Hair follicle dermal papilla cell (primary cell): ENCODE data around the genes POU6F1, DAZAP2, CELA1, ACVRL1 and ATG101.

DNA sequence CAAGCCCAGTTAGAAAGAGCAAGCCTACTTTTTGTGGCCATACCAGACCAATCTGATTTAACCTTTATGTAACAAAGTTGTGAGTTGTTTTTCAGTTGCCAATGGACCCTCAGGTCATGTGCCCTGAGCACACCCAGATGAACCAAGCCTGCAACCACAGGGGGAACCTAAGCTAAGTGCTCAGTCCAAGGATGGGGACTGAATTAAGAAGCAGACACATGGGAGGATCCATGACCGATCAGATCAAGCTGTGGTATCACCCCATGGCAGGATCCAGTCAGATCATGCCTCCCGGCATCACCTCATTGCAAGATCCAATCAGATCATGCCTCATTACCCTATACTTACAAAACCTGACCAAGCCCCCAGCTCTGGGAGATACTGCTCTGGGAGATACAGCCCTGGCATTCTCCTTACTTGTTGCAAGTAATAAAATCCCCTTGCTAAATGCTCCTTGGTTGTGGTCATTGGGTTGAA is 8.8 kb downstream of the METTL7A start:
- CAGE, long polyA plus RNA: no peak

DNA sequence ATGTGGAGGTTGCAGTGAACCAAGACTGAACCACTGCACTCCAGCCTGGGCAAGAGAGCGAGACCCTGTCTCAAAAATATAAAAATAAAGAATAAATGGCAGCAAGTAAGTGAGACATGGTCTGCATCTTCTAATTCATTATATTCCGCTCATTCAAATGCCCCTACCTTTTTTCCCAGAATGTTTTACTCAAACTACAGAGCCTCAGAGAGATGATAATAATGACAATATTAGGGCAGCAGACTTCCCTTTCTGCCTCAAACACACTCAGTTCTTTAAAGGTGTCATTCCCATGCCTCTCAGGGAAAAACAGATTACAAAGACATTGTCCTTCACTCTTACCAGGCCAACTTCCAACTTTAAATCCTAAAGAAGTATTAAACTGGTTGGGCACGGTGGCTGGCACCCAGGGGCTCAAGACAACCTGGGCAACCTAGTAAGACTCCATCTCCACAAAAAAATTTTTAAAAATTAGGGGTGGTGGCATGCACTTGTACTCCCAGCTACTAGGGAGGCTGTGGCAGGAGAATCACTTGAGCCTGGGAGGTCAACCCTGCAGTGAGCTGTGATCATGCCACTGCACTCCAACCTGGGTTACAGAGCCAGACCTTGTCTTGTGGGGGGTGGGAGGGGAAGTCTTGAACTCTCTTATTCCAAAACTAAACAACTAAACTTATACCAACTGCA is 2.7 kb downstream of the SLC11A2 start:
- CAGE, long polyA plus RNA: no peak

GRCh38 chr12:51139316-51139931 is 33.5 kb downstream of the TFCP2 start:
- CAGE, long polyA plus RNA: no peak

DNA sequence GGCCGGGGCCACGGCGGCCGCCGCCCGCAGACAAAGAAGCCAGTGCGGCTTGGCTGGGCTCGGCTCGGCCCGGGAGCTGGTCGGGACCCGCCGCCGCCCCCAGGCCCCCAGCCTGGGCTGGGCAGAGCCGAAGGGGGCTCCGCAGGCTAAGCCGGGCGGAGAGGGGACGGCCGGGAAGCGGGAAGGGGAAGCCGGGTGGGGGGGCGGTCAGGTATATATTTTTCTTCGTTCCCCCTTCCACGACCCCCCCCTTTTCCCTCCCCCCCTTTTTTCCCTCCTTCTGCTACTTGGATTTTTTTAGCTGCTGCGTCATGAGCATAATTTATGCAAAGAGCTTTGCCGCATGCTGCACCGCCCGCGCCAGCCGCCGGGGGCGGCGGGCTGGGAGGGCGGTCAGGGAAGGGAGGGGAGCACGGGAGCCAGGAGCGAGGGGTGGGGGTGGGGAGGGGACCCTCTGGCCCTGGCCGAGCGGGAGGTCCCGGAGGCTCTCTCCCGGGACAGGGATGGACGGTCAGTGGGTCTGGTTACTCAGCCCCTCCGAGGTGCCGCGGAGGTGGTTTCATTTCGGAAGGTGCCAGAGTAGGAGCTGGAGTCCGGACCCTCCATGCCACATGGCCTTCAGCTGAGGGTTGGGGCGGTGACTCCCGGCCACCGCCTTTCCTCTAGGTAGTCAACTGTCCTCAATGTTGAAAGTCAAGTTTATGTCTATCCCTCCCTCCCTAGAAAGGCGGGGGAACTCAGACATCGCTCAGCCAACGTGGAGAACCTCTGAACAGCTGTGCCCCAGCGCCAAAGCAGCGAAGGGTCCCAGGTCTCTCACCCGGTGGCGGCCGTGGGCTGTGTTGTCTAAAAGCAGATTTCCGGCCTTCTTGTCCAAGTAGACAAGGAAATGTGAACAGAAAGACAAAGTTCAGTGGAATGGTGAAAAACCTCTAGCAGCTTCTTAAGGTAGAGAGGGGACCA is at the start of gene POU6F1:
POU6F1 (minus strand) TSS at position 328 of the 963 bp plus-strand sequence.
- CAGE, long polyA plus RNA: no peak

DNA sequence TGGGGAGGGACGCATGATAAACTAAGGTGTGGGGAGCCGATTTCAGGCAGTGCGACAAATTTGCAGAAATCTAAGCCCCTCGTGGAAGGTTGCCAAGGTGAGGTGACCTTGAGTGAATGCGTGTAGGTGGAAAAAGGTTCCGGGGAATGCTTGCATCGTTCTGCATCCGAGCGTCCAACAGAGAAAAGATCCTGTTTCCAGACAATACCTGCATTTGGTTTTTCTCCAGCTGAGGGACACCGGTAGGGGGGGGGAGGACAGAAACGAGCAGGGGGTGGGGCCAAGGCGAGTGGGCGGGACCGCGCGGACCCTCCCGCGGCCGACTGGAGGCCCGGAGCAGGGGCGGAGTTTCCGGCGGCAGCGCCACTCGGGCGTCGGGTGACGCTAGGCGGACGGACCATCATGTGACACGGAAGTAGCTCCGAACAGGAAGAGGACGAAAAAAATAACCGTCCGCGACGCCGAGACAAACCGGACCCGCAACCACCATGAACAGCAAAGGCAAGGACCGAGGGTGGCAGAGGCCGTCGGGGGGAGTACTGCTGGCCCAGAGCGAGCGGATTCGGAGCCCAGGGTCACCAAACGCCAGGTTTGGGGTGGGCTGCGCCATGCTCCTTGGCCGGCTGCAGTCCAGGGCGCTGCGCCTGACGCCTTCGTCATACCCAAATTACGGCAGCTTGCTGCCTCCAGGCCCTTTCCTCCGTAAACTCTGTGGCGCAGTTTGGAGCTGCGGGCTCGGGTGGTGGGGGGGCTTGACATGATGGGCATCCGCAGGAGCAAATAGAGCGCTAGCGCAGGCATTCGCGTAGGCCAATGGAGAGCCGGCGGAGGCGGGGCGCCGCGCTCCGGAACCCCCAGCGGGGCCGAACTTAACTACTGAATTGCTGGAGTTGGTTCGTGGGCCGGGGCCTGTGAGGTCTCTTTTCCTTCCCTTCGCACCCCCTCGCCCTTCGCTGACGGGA is at the start of gene DAZAP2:
DAZAP2 (plus strand) TSS at position 407 of the 962 bp plus-strand sequence.
- CAGE, long polyA plus RNA: no peak

DNA sequence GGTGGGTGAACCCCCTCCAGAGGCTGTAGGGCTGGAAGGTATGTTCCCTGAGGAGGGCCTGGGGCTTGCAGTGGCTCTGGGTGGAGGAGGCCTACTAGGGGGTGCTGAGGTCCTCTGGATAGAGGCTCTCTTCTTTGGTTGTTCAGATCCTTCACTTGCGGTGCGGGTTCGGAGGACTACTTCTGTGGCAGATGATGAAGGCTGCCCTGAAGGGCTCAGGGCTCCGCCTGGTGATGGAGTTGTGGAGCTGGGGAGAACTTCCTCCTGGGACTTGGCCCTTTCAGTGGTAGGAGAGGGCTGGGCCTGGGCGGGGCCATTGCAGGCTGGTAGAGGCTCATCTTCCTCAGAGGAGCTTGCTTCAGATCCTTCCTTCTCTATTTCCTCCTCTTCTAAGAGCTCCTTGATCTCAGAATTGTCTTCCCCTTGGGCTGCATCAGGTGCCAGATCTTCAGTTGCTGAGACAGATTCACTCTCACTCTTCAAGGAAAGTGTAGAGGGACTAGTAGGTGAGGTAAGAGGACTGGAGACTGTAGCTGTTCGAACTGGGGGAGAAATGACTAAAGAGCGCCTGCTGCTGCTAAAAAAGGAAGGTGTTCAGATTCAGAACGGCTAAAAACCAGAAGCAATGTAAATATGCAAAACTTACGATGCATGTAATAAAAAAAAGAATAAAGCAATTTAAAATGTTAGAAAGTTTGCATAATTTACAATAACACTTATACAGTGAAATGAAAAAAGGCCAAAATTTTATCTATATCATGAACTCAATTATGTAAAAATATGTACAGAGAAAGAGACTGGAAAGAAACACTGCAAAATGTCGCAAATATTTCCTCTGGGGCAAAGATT is 21.8 kb upstream of the SMAGP start:
- CAGE, long polyA plus RNA: no peak

DNA sequence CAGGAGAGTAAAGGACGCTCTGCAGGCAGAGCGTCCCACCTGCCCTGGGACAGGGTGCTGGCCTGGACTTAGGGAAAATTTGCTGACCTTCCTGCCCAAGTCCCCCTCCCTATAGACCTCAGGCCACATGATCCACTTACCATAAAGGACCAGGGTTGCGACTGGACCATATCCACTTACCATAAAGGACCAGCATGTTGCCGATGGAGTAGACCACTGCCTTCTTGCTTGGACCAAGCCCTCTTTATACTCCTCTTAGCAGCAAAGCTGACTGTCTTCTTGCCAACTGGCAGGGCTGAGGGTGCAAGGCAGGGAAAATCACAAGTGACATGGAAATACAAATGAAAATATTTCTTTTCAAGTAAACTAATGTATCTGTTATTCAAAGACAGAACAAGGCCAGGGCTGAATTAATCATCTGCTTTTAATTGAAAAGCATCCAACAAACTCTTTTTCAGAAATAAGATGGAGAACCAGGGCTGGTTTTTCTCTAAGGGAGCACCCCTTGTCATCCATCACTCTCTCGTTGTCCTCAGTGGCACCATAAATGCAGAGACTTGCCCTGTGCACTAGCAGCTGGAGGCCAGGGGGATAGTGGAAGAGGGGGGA is at the start of gene CELA1:
CELA1 (minus strand) TSS at position 237 of the 609 bp plus-strand sequence.
- CAGE, long polyA plus RNA: no peak

- CAGE, long polyA plus RNA: no peak
Observed at GRCh38 chr12:51387982-51388579, 3.1 kb downstream of the GALNT6 start.

DNA sequence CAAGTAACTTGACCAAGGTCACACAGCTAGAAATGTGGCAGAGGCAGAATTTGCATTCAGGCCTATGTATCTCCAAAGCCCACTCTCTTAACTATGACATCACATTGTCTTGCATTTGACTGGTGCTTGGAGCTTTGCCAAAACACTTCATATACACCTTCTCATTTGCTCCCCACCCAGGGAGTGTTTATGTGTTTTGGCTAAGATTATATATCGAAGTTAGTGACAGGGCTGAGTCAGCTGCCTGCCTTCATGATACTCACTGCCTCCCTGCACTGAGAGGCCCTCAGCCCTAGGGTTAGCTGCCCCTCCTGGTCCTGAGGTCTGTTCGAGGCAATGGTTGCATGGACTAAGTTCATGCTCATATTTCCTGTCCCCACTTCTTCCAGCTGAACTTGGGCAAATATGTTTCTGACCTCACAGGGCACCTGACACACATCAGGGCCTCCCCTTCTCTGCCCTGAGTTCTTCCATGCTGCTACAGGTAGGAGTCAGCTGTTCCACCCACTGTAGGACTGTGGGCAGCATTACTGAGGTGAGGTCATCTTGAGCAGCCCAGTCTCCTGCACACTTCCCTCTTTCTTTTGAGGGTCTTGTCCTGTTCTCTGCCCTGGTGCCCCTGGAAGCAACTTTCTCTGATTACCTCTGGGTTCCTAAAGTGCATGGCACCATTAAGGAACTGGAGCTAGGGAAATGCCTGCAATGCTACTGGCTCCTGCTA is 1.7 kb downstream of the GALNT6 start:
- CAGE, long polyA plus RNA: no peak

GRCh38 chr12:51906610-51907560 is at the start of gene ACVRL1:
TSS of gene ACVRL1 (plus strand) at chr12:51907504.
- CAGE, long polyA plus RNA: no peak

- CAGE, long polyA plus RNA: no peak
Observed at GRCh38 chr12:51952229-51953220, 1.0 kb downstream of the ACVR1B start.

- CAGE, long polyA plus RNA: no peak
Observed at GRCh38 chr12:51995043-51995828, 11.5 kb upstream of the TAMALIN start.

- CAGE, long polyA plus RNA: no peak
Observed at GRCh38 chr12:52045436-52046138, 5.7 kb upstream of the NR4A1 start.

- CAGE, long polyA plus RNA: no peak
Observed at GRCh38 chr12:52054708-52055266, 3.5 kb downstream of the NR4A1 start.

DNA sequence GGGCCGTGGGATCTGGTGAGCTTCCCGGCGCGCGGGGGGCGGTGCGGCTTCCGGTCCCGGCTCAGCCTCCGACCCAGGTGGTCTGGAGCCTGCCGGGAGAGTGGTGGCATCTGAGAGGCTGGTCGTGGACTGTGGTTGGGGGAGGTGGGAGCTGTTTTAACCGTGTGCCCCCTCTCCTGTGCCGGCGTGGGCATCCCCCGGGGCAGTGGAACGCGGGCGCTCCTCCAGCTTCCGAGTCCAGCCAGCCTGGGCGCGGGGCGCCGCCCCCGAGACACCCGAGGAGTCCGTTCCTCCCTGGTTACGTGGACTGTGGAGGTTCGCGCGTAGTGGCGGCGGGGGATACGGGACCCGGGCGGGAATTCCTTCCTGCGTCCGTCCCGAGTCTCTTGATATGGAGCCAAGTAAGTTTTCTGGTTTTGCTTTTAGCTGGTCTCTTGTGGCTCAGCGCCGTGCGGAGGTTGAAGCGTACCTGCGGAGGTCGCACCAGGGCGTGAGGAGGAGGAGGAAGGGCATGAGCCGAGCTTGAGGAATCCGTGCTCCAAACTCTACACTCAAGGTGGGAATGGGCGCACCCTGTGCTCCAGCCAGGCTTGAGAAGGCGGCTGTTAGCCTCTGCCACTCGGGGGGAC is at the start of gene ATG101:
ATG101 (plus strand) TSS at position 51 of the 629 bp plus-strand sequence.
- CAGE, long polyA plus RNA: no peak

GRCh38 chr12:52115979-52116878 is 36.7 kb downstream of the SMIM41 start:
- CAGE, long polyA plus RNA: no peak

GRCh38 chr12:52126216-52127542 is 47.2 kb downstream of the SMIM41 start:
- CAGE, long polyA plus RNA: no peak

GRCh38 chr12:52193909-52194412 is 2.1 kb upstream of the KRT80 start:
- CAGE, long polyA plus RNA: no peak

DNA sequence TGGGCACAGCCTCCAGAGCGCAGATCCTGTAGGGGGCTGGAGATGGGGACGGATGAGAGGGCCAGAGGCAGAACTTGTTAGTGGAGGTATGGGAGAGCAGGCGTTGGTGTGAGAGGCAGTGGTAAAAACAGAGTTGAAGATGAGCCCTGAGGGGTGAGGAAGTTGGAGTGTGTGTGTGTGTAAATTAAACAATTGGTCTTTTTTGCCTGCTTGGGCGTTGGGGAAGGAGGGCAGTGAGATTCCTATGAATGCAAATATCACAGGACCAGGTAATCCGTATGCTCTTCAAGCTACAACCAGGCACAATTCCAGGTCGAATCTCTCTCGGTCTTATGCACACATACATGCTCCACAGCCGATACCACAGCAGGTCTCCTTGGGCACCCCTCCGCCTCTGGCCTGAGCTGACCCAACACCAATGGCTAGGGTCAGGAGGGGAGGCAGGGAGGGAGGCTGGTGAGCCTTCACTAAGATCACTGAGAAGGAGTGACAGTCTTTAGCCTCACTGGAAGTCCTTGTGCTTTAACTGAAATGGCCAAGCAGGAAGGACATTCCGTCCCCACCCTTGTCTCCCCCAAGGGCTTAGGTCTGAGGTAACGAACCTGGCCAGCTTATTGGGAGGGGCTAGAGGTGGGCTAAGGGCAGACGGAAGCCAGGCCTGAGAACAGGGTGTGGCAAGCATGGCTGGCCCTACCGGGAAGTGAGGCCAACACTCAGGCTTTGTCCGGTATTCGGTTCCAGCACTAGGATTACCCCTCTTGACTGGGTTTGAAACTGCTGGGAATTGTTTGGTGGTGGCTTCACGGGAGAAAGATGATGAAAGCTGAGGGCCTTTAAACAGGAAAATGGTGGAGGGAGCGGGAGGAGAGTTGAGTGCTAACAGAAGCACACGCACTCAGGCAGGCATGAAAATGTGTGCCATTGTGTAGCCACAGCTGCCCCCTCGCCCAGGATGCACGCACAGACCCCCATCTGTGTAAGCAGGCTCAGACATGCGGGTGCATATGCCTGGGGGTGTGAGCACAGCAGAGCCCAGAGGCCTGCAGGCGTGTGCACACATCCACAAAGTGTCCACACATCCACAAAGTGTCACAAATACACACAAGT is 1.3 kb upstream of the KRT7 start:
- CAGE, long polyA plus RNA: no peak

DNA sequence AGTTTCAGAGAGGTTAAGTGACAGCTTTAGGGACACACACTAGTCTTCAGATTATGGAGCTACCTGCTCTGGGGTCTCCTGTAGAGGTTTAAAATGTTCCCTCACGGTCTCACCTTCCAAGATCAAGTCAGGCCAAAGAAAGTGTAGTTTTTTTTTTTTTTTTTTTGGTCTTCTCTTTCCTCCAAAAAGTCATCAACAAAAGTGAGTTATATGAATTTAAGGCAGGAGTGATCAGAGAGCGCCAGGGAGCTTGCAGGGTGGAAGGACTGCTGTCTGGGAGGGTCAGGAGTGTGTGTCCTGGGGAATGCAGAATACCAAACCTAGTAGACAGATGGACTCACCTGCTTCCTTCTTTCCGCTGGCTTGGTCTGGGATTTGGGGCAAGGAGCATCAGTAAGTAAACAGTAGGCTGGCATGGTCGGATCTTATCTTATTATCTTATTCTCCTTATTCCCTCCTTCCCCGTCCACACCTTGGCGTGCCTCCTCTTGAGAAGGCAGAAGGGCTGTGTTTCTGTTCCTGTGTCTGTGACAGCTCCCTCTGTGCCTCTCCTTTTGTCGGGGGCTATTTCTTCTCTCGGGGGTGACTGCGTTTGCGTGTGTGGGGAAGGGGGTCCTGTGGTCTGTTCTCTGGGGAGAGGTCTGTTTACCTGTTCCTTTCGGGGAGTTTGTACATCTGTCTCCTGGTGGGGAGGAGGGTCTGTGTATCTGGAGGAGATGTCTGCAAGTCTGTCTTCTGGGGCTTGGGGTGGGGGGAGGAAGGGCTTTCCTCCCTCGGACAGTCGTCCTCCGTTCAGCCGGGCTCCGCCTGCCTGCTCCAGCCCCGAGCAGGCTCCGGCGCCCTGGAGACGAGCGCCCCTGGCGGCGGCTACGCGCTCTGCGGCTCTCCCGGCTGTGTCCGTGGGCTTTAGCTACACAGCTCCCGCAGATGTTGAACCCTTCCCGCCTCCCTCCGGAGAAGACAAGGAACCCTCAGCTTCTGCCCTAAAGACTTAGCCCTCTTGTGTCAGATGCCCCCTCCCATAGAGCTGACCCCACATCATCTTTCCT is 4.2 kb downstream of the KRT86 start:
- CAGE, long polyA plus RNA: no peak